Mesangial cell (primary cell): ENCODE measurements around the gene RPL17.

GRCh38 chr18:47930930-47931773 lies 693 bp upstream of the SMAD2 start:
- RAMPAGE, long total RNA: no peak

GRCh38 chr18:48007577-48008910 lies 77.6 kb upstream of the SMAD2 start:
- RAMPAGE, long total RNA: no peak

DNA sequence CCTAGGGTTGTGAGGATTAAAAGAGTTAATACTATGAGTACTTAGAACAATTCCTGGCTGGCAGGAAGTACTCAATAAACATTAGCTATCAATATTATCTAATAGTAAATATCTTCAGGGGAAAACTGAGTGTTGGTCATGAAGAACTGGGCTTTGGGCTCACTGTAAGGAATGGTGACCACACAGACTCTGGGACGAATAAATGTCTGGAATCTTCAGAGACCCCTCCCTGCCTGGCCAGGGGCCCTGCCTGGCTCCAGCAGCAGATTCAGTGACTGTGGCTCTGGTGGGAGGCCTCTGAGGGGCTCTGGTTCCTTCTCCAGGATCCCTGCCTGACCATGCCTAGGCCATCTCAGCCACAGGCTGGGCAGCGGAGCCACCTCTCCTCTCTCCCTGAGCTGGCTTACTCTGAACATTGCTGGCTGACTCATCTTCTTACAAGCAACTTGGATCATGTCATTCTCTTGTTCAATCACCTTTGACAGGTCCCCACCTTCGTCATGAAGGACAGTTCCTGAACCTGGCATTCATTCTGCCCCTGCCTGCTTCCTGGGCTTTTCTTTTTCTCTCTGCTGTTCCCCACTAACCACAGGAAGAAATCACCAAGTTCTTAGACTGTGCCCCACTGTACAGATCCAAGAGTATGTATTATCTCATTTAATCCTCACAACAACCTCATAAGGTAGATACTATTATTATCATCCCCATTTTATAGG lies 155.3 kb upstream of the SMAD2 start:
- RAMPAGE, long total RNA: no peak

DNA sequence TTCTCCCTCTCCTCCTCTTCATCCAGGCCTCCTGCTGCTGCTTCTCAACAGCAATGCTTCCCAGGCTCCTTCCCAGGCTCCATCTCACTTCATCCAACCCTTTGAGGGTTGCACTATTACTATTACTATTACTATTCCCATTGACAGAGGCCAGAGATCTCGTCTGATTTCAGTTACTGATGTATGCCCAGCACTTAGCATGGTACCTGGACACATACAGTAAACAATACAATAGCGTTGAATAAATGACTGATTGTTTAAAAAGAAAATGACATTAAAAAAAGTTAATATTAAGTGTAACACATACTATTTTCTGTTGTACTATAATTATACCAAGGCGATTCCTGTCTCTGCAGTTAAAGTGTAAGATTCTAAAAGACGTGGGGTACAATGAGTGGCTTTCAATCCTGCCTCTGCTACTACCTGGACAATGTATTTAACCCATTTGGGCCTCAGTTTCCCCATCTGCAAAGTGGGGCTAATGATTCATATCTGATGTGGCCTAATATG lies 204.6 kb upstream of the SMAD2 start:
- RAMPAGE, long total RNA: no peak

- RAMPAGE, long total RNA: no peak
Observed at GRCh38 chr18:48136356-48137503, 206.3 kb upstream of the SMAD2 start.

GRCh38 chr18:48441249-48441674 lies 32.1 kb upstream of the ZBTB7C start:
- RAMPAGE, long total RNA: no peak

DNA sequence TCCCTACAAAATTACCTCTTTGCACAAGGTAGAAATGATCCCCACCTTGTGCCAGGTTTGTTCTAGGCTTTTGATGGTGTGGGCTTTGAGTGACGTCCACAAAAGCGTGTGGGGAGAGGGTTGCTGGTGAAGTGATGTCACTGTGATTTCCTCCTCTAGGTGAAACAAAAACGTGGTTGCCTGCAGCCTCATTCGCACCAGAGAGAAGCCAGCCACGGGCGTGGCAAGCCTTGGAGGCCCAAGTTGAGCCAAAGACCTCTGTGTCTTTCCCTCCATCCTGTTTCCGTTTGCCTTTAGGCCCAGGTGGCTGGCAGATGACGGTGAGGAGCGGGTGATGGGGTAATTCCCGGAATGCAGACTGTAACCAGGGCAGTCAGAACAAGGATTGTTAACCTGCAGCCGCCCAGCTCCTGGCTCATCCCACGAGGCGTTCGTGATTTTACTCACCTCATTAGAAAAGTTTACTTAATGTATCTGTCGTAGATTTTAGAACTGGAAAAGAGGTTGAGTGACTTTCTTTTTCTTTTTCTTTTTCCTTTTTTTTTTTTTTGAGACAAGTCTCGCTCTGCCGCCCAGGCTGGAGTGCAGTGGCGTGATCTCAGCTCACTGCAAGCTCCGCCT lies 14.4 kb downstream of the CTIF start:
- RAMPAGE, long total RNA: no peak

GRCh38 chr18:48833837-48834370 lies 116.9 kb downstream of the SMAD7 start:
- RAMPAGE, long total RNA: no peak

DNA sequence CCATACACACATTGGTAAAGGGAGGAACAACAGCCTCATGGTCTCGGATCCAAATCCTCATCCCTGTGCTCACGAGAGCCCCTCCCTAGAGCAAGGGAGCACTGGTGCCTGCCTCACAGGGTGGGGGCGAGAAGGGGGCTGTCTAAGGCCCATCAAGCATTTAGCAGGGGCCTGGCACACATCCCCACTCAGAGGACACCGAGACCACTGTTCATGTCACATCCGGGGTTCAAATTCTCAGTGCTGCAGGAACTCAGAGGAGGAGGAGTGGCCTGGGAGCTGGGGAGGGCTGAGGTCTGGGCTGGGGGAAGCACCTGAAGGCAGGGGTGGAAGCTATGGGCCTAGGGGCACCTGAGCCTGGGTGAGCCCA lies 113.6 kb downstream of the SMAD7 start:
- RAMPAGE, long total RNA: no peak

DNA sequence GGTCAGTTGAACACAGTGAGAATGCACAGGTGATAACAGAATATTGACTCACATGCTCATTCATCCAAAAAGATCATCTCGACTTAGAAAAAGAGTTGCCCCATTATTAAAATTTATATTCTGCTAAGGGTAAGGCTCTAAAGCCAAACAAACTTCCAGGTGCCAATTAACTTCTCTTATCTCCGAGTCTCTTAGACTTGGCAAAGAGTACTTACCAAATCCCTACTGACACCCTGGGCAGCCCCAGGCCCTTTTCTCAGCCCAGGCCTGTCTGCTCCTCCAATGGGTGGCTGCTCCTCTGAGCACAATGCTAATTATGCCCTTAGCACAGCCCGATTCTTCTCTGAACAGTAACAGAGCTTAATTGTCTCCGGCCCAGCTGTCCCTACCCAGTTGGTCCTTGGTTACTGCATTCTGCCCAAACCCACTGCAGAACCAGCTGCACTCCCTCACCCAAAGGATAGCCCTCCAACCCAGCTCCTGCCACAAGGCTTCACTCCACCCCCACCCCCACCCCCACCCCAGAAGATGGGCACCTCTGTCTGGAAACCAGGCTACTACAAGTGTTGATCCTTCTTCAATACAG lies 110.3 kb downstream of the SMAD7 start:
- RAMPAGE, long total RNA: no peak

- RAMPAGE, long total RNA: no peak
Observed at GRCh38 chr18:48862569-48863088, 88.1 kb downstream of the SMAD7 start.

DNA sequence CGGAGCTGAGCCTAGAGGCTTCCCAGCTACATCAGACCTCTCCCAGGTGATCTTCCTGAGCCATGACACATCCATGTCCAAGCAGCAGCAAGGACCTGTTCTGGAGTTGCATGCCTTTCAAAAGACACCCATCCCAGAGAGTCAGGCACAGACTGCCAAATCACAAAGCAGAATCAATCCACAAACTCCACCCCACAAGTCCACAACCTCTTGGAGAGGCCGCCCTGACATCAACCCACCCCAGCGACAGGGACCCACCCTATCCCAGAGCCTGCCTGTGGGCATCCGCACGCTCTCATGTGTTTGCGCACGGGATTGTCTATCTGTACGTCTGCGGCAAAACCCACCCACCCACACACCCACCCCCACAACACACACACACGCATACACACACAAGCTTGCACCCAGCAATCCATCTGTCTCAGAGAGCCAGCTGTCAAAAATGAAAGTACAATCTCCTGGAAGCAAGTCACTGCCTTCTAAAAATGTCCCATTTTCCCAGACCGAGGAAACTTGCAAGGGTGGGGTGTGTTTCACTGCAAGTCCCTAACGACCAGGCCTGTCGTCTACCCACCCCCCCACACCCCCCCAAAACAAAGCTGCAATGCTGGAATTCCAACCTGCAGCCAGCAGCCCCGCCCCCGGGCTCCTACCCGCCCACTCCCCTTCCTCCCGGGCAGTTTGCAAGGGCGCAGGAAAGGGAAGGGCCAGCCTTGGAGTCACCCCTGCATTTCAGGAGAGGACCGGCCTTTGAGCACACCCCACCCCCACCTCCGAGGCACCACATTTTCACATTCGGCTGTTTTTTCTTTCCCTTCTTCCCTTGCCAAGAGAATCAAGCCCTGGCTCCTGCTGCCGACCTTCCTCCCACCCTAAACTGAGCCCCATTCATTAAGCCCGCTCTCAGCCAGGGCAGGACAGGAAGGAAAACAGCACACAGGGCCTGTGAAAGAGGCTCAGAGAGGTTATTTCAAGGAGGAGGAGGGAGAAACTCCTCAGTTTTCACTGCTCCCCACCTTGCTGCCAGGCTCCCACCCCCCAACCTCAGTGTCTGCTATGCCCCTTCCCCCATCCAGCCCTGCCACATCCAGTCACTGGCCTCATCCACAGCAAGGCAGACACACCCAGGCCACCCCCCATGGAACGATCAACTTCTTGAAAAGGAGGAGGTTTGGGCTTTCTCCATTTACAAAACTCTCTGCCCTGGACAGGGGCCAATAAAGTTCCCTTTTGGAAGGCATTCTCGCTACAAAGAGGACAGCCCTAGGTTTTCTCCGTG lies 11.5 kb downstream of the SMAD7 start:
- RAMPAGE, long total RNA: no peak

DNA sequence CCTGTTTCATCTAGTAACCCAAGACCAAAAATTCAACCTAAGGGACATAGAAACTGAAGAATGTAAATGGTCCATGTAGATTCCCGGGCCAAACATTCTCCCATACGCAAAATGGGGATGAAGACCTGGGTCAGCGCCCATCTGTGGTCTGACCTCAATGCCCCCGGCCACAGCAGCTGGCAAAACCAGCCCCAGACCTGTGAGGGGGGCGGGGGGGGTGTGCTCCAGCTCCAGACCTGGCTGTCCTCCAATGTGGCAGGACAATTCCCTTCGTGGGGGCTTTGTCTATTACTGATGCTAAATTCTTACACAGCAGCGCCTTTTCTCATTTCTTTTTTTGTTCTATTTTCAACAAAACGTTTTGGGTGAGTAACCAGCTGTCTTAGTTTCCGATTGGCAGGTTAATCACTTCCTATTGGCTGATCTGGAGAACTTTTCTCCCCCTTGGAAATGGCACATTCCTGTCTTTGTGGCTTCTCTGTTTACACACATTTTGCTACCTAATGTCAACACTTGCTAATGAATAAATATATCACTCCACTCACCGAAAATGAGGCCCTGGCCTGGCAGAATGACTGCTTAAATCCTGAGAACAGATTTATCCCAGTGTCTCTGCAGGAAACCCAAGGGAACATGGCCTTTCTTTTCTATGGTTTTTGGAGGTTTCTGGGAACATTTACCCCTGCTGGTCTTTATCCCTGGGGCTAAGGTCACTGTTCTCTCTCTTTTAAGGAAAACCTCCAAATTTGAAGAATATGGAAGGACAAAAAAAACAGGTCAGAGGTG lies 4.4 kb downstream of the SMAD7 start:
- RAMPAGE, long total RNA: no peak

GRCh38 chr18:48953232-48953376 lies 2.3 kb upstream of the SMAD7 start:
- RAMPAGE, long total RNA: no peak

DNA sequence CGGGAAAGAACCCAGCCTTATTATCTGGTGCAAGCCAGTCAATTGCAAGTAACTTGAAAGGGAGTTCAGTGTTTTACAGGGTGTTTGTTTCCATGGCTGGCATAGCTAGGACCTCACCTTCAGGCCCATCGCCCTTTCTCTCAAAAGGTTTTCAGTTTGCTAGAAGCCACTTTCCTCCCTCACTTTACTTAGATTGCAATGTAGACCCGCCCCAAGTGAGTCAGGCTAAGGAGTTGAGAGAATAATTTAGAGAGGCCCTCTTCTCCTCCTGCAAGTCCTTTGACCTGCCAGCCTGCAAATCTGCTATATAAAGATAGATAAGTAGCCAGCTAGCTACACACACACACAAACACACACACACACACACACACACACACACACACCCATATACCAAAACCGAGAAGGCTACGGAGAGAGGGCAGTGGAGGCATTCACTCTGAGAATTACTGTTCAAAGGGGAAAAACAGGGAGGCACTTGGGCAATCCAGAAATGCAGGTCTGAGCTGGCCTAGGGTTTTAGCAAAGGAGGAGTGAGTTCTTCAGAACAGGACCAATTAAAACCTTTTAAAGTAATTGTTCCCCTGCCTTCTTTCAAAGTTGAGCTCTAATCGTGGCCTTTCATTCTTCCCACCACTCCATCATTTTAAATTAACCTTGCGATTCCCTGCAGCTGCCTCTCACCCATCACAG lies 23.0 kb upstream of the SMAD7 start:
- RAMPAGE, long total RNA: no peak

- RAMPAGE, long total RNA: no peak
Observed at GRCh38 chr18:49254774-49255269, 205.6 kb downstream of the DYM start.

DNA sequence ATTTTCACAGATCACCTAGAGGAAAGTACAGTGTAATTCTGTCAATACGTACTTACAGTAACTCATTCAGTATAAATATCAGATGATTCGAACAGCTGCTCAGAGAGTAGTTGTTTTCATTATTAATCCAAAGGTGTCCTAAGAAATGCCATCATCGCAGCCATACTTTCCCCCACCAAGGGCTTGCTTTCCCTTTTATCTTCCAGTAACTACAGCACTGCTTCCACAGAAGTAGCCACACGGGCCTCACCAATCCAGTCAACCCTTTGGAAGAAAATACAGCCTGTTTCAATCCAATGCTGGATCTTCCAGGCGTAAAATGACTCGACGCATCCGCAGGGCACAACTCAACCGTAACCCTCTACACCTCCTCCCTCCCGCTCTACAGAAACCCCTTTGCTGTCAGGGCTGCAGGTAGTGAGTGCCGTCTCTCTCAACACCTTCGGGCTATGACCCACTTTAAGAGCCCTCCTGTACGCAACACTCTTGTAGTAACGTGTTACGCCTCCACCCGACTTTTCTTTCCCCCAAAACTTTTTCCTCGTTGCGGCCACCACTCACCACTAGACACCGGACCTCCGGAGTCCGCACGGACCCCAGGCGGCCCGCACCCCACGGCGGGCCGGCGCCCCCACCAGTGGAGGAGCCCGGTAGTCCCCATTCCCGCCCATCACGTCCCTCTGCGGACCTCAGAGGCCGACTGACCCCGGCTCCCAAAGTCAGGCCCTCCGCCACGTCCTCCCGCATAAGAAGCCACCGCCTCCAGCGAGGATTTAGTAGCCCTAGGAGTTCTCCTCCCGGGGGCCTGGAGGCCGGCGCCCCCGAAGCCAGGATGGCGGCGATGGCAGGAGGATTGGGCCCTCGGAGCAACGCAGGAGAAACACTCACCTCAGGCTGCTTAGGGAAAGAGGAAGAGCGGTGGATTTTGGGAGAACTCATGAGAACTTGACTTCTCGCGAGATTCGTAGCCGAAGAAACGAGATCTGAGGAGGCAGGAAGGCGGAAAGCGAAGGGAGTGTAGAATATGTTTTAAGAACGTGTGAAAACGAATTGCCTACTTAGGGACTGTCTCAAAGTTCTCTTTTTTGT lies at the start of gene RPL17:
Gene RPL17, minus strand, starts transcription at position 896 of the 1,089 bp plus-strand sequence.
- RAMPAGE, long total RNA: start-site peak on the minus strand centred at position 894 of the sequence, 53 bp wide, 36,079 reads

DNA sequence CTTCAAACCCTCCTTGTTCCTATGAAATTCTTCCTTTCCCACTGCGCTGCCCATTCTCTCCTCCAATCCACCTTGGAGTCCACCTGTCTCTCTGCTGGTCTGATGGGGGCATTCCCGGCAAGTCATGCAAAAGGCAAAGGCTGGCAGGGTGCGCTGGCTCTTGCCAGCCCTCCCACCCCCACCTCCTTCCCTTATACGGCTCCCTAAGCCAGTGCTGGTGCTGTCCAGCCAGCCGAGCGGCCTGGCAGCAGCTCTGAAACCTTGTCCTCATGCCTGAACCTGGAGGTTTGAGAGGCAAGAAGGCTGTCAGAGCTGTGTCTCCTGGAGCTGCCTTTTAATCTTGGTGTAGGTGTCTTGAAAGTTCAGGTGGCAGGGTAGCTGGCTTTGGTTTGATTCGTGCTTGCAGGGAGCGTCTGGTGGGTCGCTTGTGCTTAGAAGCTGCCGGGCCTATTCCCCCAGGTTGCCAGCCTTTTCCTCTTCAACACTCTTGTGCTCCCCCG lies 667 bp downstream of the LIPG start:
- RAMPAGE, long total RNA: no peak

- RAMPAGE, long total RNA: no peak
Observed at GRCh38 chr18:49954132-49954567, 140.8 kb upstream of the ACAA2 start.

GRCh38 chr18:49958348-49959669 lies 145.5 kb upstream of the ACAA2 start:
- RAMPAGE, long total RNA: no peak